NB4 (cell line): Measurements from ENCODE around the genes STOX2 and PRIMPOL.

- RRBS, result no CpG with 5 or more reads among the region's 27 CpGs
Measured at GRCh38 chr4:183619091-183619987, 39.6 kb downstream of the RWDD4 start.

- RRBS, result no CpG with 5 or more reads among the region's 5 CpGs
Measured at GRCh38 chr4:183635813-183636176, 23.2 kb downstream of the RWDD4 start.

GRCh38 chr4:183899239-183899626 is 5.9 kb upstream of the STOX2 start:
- RRBS, result no CpG with 5 or more reads among the region's 3 CpGs

DNA sequence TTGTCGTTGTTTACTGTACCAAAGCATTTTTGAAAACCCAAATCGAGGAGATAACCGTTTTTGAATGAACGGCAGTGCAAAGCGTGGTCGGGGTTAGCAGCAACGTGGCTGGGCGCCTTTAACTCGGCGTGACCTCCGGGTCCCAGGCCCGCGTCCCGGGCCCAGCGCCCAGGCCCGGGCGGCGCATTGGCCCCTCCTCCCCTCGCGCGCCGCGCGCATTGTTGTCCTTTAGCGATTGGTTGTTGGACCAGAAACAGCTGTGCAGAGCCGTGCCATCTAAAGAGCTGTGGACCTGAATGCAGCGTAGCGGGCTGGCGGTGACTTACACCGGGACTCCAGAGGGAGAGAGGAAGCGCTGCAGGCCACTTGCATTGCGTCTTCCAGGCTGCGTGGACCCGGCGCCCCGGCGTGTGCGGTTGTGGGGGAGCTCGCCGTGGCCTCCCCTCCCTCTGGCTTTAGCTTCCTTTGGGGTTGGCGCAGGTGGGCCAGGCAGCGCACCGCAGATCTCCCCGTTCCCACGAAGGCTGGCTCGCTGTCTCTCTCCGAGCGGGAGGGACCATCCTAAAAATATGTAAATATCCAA is at the start of gene STOX2:
TSS of gene STOX2 (plus strand) at position 250 of the 583 bp plus-strand sequence.
- RRBS, result 1% methylated on average over 5 of the region's 48 CpGs

DNA sequence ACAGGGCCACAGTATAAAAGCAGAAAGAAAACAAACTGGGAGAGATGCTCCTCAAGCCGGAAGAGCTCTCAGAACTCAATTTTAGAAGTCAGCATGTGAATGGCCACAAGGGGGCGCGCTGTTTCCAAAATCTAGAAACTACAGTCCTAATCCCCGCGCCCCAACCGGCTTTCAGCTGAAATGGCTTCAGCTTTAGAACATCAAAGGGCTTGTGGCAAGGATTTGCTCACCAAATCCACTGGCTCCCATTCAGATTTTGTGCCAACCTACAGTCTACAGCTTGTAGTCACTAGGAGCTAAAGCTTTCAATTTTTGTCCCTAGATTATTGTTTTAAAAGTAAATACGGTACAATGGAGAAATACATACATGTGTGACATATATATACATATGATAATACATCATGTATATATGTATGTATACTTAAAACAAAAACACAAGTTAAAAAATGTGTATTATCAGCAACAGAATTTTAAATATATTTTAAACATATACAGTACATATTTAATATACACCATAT is 46.6 kb upstream of the ENPP6 start:
- RRBS, result 5% methylated on average over 4 of the region's 7 CpGs

- RRBS, result no CpG with 5 or more reads among the region's 14 CpGs
Measured at GRCh38 chr4:184381950-184382826, 92.2 kb downstream of the IRF2 start.

DNA sequence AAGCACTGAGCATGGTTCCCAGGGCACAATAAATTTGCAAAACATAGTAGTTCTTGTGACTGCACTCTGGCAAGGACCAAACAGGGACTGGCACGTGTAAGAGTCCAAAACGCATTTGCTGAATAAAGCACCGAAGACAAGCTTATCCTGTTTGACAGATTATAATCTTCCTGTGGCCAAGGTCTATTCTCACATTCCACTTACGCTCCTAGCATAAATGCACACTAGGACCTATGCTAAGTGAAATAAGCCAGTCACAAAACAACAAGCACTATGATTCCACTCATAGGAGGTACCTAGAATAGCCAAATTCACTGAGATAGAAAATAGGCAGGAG is 77.4 kb downstream of the IRF2 start:
- RRBS, result no CpG with 5 or more reads among the region's 4 CpGs

- RRBS, result no CpG with 5 or more reads among the region's 22 CpGs
Measured at GRCh38 chr4:184448647-184449608, 25.4 kb downstream of the IRF2 start.

- RRBS, result no CpG with 5 or more reads among the region's 9 CpGs
Measured at GRCh38 chr4:184453418-184454094, 20.8 kb downstream of the IRF2 start.

GRCh38 chr4:184534160-184535155 is 60.1 kb upstream of the IRF2 start:
- RRBS, result no CpG with 5 or more reads among the region's 6 CpGs

DNA sequence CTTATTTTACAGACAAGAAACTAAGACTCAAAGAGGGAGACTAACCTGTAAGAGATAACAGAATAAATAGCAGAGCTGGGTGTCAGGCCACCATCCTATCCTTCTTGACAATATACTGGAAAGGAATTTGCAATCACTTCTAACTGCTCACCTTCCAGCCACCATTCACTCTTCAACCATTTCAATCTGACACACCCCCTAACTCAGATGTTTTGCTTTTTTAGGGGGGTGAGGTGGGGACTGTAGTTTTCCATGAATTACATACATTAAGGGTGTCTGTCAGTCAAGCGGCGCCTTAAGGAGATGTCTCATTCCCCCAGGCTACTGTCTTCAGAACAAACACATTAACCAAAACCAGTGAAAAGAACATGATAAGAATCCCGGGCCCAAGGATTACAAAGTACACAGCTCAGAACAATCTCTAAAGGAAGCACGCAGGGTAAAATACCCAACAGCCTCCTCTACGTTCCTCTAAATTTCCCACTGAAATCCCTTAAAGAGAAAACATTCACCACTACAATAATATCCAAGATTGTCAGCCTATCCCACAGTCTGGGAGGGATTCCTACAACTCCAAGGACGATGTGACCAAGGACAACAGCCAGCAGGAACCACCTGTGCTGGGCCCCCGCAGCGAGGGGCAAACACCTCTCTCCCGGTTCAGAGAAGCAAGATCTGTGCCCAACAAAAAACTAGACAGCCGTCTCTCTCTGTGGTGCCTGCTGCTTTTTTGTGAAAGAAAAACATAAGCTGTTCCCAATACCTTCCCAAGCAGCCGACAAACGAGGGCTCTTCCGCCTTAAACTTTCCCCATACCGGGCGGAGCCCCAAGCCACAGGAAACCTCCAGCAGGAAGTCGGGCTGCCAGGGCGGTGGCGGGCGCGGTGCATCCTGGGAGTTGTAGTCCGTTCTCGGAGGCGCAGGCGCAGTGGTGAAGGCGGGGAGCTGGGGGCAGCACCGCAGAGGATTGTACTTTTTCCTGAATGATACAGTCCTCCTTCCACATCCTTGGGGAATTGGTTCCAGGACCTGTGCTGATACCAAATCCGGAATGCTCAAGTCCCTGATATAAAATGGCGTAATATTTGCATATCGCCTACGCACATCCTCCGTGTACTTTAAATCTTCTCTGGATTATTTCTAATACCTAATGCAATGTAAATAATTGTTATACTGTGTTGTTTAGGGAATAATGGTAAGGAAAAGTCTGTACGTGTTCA is 62.8 kb upstream of the IRF2 start:
- RRBS, result no CpG with 5 or more reads among the region's 32 CpGs

- RRBS, result no CpG with 5 or more reads among the region's 32 CpGs
Measured at GRCh38 chr4:184649609-184650055, at the start of gene PRIMPOL. Gene PRIMPOL (plus strand): TSS chr4:184649738.

GRCh38 chr4:184773934-184774519 is 40.1 kb upstream of the CENPU start:
- RRBS, result no CpG with 5 or more reads among the region's 7 CpGs

DNA sequence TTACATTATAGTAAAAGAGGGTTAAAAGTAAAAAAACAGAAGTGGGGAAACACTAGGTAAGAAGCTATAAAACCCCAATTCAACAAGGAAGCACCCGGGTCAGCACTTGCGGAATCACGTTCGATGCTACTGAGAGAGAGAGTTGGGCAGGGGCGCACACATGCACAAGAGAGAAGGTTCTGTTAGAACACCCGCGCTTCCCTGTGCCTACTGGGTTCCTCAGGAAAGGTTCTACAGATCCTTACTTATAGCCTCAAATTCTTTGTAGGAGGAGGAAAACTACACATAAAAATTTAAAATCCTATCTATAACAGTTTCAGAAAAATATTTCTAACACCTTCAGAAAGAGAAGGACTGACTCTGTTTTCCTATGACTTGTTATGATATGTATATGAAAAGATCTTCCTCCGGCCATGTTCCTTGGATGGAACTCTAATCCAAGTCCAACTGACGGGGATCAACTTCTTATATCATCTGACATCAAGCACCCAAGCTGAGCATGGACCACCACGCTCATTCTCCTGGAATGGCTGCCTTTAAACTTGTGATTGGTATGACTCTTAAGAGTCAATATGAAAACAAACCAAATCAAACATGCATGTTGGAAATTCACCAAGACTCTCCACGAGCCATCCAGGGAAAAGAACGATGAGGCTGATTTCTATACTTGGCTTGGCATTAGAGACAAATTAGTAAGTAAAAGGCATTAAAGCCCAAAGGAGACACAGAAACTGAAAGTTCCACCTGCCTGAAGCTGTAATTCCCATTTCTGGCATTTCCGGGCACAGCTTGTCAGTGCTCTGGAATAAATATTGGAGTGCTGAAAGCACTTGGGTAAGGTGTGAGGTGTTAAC is 41.8 kb upstream of the CENPU start:
- RRBS, result no CpG with 5 or more reads among the region's 13 CpGs

- RRBS, result no CpG with 5 or more reads among the region's 16 CpGs
Measured at GRCh38 chr4:184782698-184783305, 43.0 kb downstream of the ACSL1 start.

GRCh38 chr4:184796333-184796772 is 29.4 kb downstream of the ACSL1 start:
- RRBS, result no CpG with 5 or more reads among the region's 5 CpGs

DNA sequence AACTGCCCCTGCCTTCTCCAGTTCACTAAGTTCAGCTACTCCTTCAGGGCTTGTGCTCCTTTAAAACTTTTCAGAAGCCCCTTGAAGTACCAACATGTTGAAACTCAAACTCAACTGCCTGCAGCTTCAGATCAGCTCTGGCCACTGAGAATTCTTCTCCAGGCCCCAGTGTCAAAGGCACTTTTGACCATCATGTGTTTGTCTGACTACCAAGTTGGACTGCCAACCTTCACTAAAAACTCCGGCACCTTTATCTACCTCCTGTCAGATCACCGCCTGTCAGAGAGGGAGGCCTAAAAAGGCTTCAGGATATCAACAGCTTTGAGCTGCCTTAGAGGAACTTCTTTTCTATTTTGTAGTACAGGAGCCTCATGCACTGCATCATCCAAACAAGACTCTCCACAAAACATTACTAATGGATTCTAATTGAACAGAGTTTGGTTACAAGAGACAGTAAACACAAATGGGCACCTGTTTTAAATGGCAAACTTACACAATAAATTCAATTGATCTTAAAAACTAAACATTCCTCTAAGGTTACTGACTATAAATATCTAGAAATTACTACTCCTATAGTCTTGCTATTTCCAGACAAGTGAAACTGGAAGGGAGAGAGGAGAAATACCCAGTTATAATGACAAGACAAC is 2.7 kb downstream of the ACSL1 start:
- RRBS, result no CpG with 5 or more reads among the region's 2 CpGs

DNA sequence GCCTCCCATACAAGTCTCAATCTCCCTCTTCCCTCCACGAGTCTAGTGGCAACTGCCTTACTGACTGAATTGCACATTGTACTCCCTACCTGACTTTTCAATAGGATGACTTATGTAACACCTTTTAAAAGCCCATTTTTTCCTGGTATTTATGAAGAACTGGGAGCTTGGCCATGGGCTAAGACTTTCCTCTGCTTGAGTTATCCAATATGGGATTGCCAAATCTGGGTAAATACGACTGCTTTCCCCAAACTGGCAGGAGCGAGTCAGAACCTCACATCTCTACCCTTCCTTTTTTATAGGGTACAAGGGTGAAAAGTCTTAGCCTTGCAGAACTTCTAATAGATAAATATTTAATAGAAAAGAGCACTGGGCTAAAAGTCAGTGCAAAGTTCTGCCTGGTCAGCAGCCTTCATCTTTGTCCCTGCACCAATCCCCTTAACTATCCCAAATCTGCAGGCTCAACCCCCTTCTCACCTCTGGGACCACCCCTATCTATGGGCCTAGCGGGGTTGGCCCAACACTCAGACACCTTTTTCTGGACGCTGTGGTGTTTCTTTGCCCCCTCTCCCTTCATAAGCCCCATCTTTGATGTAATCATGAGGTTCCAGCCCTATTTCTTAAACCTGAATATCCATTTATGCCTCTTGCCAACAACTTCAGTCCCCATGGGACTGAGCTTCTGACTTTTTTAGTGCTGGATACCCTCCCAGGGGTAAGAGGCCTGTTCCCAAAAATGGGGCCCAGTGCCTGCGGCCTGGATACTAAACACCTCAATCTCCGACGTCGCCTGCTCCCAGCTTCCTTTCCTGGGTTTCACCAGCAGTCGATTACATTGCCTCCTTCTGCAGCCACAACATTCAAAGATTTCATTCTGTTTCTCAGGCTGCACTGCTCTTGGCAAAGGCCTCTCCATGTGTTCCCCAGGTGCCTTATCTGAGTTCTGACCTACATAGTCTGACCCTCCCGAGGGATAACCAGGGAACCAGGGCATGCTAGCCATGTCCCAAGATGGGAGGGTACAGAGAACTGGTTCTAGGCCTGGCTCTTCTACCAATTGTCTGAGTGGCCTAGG is 61.8 kb upstream of the ACSL1 start:
- RRBS, result no CpG with 5 or more reads among the region's 11 CpGs

DNA sequence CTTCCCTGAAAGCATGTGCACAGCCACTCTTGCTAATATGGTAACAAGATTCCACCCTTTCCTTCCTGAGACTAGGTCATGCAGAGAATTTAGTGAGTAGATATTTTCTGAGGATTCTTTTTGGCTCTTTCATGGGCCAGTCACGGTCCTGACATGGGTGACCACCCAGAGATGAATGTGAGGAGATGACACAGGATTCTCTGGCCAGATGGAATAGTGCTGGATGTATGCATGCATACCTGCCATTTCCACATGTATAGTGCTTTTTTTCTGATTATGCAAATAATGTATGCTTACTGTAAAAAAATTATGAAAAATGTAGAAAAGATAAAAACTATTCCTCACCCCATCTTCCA is 69.7 kb upstream of the ACSL1 start:
- RRBS, result no CpG with 5 or more reads among the region's 1 CpG

GRCh38 chr4:185004450-185005025 is 13.8 kb upstream of the HELT start:
- RRBS, result 98% methylated on average over 3 of the region's 22 CpGs